Gastroesophageal sphincter (tissue), 4 donors: Measurements from ENCODE around the gene HSPH1.

- PRO-cap: no peak
- RAMPAGE, long total RNA, 4 experiments: no peak in any of the 4 experiments
Measured at GRCh38 chr13:30346243-30346801, 39.0 kb upstream of the KATNAL1 start.

DNA sequence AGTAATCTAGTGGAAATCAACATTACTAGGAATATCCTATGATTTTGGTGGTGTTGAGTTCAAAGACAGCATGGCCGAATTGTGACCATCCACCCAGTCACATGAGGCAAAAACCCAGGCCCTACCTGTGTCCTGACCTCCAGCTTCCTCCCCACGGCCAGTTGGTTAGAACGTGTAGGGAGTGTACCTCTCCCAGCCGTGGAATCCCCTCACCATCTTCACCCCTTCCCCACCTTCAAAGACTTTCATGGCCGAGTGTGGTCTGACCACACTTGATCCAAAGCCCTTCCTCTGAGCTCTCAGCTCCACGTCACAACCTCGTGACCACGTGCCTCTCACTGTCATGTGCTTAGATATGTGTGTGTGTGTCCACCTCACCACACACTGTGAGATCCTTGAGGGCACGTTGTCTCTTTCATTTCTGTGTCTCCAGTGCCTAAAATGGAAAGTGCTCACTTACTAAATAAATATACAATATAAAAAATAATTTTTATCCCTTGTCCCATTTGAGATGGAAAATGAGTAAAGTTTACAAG is 48.6 kb upstream of the UBE2L5 start:
- PRO-cap: unidirectional peak, plus-strand start at position 380 of the sequence
- RAMPAGE, long total RNA, 4 experiments: no peak in any of the 4 experiments

DNA sequence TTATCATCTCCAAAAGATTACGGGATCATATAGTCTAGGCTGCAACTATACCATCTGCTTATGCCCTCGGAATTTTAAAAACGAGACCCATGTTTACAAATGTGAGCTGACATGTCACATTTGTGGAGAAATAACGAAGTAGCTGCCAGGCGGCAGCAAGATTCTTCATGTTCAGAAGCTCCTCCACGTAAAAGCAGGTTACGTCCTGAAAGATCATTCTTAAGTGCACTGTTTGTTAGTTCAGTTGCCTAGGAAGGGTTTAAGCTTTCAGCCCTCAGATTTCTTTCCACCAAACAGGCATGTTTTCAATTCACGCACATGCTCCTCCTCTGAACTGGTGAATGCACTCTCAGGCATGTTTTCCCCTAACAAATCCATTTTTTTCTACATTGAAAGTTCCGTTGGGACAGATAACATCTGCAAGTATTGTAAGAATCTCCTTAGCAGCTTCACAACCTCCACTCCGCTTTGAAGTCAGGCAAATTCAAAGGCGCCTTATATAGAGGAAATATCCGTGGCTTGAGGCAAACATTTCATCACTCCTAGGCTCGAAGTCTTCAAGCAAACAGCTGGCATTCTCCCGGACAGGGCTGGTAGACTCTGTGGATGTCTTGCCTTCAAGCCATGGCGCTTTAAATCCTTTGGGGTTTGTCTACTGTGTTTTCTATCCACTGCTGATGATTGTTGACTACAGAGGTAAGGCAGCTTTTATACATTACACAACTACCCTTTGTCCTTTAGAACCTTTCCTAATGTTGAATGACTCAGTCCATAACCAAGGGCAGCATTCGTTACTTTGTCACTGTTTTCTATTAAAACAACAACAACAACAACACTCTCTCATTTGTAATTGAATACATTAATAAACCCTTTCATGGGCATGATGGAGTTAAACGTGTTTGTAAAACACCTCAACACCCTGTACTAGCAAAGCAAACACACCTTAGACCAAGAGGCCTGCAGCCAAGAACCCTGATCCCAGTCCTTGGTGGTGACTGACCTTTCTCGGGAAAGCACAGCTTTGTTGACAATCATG is 32.9 kb upstream of the UBE2L5 start:
- PRO-cap: bidirectional peak, plus-strand start at position 539 of the sequence, minus-strand start at position 470 of the sequence
- RAMPAGE, long total RNA, 4 experiments: no peak in any of the 4 experiments

DNA sequence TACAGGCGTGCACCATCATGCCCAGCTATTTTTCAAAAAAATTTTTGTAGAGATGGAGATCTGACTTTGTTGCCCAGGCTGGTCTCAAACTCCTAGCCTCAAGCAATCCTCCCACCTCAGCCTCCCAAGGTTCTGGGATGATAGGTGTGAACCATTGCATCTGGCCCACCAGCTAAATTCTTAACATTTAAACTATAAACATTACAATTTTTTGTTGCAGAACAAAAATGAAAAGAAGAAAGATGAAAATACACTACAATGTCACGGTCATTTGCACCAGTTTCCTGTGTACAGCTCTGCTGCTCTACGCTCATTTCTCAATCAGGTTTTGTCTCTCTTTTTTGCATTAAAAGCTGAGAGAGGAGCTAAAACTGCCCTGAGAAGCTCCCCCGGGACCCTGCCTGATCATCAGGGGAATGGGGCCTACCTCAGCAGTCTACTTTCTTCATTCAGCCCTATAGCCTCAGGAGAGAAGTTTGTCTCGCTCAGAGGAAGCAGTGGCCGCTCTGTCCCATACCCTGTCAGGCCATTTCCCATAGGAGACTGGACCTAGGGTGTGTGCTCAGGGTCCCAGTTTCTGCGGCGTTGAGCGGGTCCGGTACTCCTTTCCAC is 21.5 kb downstream of the UBE2L5 start:
- PRO-cap: no peak
- RAMPAGE, long total RNA, 4 experiments: no peak in any of the 4 experiments

DNA sequence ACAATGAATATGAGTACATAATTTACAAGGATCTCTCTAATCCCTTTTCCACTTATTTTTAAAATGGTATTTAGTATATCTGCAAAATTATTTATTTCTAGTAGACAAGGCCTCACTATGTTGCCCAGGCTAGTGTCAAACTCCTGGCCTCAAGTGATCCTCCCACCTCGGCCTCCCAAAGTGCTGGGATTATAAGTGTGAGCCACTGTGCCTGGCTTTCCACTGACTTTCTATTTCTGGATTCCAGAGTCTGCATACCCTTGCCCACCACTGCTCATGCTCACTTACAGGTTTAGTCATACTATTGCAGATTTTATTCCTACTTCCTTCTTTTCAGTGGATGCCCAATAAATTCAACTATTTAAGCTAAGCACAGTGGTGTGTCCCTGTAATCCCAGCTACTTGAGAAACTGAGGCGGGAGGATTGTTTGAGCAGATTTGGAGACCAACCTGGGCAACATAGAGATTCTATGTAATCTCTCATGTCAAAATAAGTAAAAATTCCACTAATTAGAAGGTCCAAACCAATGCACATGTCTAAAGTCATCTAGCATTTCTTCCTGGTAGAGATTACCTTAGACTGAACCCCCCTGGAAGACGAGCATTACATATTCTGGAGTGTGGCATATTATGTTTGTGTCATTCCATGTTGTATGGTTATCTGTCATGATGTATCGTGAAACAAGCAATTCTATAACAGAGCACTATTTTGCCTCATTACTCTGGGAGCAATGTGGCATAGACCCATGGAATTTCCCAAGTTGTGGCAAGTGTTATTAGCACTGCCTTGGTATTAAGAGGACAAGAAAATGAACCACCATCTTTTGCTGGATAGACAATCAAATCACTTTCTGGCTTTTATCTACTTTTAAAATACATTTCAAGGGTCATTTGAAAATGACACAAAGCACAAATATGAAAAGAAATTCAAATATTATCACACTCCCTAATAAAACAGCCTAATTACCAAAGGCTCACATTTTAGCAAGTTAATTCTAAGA is 8.4 kb downstream of the HMGB1 start:
- PRO-cap: no peak
- RAMPAGE, long total RNA, 4 experiments: no peak in any of the 4 experiments

DNA sequence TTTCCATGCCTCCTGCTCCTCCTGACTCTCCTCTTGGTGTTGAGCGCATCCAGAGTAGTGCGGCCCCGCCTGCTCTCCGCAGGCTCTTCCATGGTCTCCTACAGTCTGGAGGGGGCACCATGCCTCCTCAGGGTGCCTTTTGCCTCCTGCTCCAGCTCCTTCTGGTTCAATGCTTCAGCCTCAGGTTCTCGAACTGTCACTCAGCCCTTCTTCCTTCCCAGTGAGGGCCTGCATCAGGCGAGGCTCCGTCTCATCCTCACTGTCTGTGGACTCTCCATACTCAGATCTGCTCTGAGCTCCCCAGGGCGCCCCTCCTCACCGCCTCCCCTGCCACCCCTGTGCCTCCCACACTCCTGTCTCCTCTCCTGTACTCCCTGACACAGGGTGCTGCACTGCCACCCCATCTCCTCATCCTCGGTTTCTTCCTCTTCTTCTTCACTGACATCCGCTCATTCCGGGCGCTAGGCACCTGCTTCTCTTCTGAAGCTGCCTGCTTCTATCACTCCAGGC is 75.6 kb upstream of the USPL1 start:
- PRO-cap: no peak
- RAMPAGE, long total RNA, 4 experiments: no peak in any of the 4 experiments

- PRO-cap: no peak
- RAMPAGE, long total RNA, 4 experiments: no peak in any of the 4 experiments
Measured at GRCh38 chr13:30572708-30573305, 44.9 kb upstream of the USPL1 start.

DNA sequence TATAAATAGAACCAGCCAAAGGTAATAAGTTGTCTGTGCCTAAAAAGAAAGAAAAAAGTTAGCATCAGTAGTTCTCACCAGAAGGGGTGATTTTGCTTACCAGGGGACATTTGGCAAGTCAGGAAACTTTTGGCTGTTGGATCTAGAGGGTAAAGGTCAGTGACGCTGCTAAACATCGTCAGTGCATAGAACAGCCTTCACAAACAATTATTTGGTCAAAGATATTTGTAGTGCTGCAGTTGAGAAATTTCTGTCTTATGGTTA is 2.0 kb downstream of the USPL1 start:
- PRO-cap: no peak
- RAMPAGE, long total RNA, 4 experiments: no peak in any of the 4 experiments

DNA sequence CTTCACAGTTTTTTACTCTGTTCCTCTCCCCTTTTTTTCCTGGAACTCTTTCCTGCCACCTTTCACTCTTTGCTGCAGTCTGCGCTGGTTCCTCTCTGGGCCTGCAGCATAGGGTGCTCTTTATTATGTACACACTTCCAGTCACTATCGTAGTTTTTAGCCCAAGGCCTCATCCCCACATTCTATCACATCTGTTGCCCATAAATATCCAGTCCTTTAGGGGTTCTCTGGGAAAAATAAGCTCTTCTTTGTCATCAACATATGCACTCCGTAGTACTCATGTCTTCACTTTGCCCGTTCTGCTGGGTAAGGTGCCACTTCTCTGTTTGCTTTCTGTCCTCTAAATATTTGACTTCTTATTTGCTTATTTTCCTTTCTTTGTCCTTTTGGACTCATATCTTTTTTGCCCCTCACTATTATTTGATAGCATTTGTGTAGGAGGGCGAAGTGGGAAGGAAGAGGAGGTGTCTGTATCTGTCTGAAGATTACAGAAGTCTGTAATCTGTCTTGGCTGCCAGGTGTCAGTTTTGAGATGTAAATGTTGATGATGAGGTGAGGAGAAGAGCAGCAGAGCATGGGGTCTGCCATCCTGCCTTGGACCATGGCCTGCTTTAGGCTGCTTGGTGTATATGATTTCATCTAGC is 30.7 kb downstream of the USPL1 start:
- PRO-cap: no peak
- RAMPAGE, long total RNA, 4 experiments: no peak in any of the 4 experiments

GRCh38 chr13:30714504-30715371 is 20.6 kb upstream of the ALOX5AP start:
- PRO-cap: no peak
- RAMPAGE, long total RNA, 4 experiments: no peak in any of the 4 experiments

DNA sequence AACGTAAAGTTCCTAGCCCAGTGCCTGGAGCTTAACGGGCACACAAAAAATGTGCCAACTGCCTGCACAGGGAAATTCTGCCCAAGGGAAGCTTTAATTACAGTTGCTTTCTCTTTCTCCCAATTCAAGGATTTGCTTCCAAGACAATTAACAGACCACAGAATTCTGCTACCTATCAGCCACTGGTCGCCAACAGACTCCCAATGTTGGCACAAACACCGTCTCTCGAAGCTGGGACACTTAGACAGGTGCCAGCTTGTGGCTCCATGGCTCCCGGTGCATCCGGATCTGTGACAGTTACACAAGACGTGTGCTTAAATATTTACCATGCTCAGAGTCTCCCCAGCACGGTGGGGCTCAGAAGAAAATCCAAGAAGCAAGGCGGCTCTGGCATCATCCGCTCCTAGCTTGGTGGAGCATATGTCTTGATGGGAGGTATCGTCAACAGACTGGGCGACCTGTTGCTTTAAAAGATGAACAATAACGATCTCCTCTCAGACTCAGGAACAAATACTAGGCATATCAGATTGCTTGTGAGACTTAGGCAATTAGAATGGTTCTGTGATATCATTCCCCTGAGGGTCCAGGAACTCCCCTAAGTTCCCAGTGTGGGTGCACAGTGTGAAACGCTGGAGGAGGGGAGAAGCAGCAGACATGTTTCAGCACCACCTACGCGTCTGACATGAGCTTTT is 61.5 kb downstream of the ALOX5AP start:
- PRO-cap: no peak
- RAMPAGE, long total RNA, 4 experiments: no peak in any of the 4 experiments

DNA sequence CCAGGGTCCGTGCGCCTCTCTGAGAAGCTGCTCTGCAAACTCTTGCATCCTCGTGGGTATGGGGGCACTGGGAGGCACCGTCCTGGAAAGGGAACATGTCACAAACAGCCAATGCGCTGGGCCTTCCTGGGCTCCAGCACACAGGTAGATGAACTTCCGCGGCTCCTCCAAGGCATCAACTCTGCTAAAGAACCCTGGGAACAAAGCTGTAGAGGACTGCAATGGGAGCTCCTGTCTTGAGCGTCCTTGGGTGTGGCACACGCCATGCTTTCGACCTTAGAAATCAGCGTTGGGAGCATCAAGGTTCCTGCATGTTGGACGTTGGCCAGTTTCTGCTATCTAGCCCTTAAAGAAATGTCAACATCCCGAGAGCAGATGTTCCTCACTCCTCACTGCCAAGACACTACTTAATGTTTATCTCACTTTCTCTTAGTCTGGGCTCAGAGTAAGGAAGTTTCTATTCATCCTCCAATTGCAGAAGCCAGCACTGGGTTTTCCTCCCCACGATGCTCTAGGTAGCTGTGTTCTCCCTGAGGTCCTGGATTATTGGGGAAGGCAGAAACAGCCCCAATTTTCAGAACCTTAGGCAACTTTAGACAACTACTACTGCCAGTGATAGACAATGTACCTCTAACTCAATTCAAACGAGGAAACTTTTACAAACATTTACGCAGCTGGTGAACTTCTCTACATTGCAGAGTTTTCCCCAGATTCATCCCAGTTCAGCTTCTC is 70.6 kb upstream of the MEDAG start:
- PRO-cap: no peak
- RAMPAGE, long total RNA, 4 experiments: no peak in any of the 4 experiments

- PRO-cap: unidirectional peak, minus-strand start at chr13:31161699; unidirectional peak, minus-strand start at chr13:31161862
- RAMPAGE, long total RNA, 4 experiments: start-site peak on the minus strand in 3 of 4 experiments, at chr13:31161714-31162003 at its widest, 18 to 165 reads per replicate
Measured at GRCh38 chr13:31161286-31162096, at the start of gene HSPH1. Gene HSPH1, minus strand, starts transcription at chr13:31161904.

DNA sequence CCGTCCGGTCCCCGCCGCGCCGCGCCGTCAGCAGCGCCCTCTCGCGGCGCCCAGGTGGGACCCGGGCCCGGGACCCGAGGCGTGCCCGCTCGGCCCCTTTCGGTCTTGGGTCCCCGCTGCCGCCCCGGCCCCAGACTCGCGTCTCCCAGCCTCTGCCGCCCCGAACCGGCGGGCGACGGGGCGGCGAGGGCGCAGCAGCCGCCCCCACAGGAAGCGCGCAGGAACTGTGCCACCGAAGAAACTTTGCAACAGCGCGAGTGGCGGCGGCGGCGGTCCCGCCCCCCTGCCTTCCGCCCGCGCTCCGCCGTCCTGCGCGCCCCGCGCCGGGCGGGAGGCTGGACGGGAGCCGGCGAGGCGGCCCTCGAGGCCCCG is 496 bp downstream of the B3GLCT start:
- PRO-cap: bidirectional peak, plus-strand start at position 316 of the sequence, minus-strand start at position 226 of the sequence
- RAMPAGE, long total RNA, 4 experiments: no peak in any of the 4 experiments

- PRO-cap: no peak
- RAMPAGE, long total RNA, 4 experiments: no peak in any of the 4 experiments
Measured at GRCh38 chr13:31908880-31909686, 122.5 kb upstream of the FRY start.

- PRO-cap: no peak
- RAMPAGE, long total RNA, 4 experiments: no peak in any of the 4 experiments
Measured at GRCh38 chr13:32205461-32206030, 109.6 kb downstream of the ZAR1L start.

GRCh38 chr13:32315665-32316565 is 607 bp downstream of the BRCA2 start:
- PRO-cap: unidirectional peak, plus-strand start at chr13:32316003; unidirectional peak, plus-strand start at chr13:32316079
- RAMPAGE, long total RNA, 4 experiments: no peak in any of the 4 experiments

DNA sequence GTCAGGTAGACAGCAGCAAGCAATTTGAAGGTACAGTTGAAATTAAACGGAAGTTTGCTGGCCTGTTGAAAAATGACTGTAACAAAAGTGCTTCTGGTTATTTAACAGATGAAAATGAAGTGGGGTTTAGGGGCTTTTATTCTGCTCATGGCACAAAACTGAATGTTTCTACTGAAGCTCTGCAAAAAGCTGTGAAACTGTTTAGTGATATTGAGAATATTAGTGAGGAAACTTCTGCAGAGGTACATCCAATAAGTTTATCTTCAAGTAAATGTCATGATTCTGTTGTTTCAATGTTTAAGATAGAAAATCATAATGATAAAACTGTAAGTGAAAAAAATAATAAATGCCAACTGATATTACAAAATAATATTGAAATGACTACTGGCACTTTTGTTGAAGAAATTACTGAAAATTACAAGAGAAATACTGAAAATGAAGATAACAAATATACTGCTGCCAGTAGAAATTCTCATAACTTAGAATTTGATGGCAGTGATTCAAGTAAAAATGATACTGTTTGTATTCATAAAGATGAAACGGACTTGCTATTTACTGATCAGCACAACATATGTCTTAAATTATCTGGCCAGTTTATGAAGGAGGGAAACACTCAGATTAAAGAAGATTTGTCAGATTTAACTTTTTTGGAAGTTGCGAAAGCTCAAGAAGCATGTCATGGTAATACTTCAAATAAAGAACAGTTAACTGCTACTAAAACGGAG is 22.7 kb downstream of the BRCA2 start:
- PRO-cap: no peak
- RAMPAGE, long total RNA, 4 experiments: no peak in any of the 4 experiments

DNA sequence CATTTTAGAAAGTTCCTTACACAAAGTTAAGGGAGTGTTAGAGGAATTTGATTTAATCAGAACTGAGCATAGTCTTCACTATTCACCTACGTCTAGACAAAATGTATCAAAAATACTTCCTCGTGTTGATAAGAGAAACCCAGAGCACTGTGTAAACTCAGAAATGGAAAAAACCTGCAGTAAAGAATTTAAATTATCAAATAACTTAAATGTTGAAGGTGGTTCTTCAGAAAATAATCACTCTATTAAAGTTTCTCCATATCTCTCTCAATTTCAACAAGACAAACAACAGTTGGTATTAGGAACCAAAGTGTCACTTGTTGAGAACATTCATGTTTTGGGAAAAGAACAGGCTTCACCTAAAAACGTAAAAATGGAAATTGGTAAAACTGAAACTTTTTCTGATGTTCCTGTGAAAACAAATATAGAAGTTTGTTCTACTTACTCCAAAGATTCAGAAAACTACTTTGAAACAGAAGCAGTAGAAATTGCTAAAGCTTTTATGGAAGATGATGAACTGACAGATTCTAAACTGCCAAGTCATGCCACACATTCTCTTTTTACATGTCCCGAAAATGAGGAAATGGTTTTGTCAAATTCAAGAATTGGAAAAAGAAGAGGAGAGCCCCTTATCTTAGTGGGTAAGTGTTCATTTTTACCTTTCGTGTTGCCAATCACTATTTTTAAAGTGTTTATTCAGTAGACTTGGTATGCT is 25.4 kb downstream of the BRCA2 start:
- PRO-cap: no peak
- RAMPAGE, long total RNA, 4 experiments: no peak in any of the 4 experiments

DNA sequence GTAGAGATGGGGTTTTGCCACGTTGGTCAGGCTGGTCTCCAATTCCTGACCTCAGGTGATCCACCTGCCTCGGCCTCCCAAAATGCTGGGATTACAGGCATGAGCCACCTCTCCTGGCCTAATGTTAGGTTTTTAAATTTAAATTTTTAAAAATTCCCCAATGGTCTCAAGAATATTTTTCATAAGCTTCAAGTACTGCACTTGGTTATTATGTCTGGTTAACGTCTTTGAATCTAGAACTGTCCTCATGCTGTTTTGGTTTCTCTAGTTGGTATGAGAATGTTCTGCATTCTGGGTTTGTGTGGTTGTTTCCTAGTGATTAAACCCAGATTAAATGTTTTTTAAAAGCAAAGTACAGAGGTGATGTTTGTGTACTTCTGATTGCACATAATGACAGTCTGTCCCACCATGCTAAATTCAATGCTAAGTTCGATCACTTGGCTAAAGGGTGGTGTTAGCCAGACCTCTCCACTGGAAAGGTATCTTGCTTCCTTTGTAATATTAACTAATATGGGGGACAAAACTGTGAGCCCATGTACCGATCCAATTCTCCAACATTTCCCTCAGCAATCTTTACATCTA is 14.7 kb downstream of the N4BP2L1 start:
- PRO-cap: no peak
- RAMPAGE, long total RNA, 4 experiments: no peak in any of the 4 experiments